Placental pericyte (primary cell): ENCODE measurements around a stretch of chr2.

DNA sequence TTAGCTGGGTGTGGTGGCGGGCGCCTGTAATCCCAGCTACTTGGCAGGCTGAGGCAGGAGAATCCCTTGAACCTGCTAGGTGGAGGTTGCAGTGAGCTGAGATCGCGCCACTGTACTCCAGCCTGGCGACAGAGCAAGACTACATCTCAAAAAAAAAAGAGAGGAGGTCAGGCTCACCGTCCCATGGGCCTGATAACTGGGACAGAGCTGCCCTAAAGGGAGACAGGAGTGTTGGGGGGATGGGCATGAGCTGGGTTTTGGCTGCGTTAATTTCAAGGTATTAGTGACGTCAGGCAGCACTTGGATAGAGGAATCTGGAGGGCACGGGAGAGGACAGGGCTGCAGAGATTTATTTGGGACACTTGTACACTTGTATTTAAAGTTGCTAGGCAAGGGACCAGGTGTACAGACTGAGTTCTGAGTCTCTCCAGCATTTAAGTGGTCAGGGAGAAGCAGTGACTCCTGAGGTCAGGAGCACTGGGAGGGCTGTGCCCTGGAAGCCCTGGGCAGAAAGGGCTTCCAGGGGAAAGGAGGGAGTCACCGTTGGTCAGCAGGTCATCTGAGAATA lies 23.3 kb upstream of the CNNM3 start:
- CAGE, long polyA plus RNA = no peak

DNA sequence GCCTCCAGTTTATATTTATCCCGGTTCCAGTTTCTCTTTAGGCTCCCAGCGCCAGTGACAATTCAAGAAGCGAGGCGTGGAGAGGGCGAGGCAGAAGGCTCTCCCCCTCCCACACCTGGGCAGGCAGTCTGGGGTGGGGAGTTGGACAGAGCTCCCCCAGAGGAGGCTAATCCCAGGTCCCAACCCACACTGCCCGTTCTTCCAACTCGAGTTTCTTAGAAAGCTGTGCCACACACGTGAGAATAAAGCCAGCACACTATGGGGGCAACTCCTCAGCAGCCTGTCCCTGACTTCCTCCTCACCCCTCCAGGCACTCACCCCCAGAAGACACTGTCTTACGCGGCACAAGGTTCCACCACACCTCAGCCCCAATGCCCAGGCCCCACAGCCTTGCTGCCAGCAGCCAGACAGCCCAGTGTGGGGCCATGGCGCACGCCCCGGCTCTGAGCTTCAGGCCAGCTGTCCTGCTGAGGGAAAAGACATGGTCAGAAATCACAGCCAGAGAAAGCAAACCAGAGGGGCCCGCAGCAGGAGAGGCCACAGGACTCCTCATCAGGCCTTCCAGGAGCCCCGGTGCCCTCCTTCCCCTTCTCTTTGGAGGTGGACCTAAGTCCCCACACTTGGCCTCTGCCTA lies 2.3 kb downstream of the SEMA4C start:
- CAGE, long polyA plus RNA = no peak

DNA sequence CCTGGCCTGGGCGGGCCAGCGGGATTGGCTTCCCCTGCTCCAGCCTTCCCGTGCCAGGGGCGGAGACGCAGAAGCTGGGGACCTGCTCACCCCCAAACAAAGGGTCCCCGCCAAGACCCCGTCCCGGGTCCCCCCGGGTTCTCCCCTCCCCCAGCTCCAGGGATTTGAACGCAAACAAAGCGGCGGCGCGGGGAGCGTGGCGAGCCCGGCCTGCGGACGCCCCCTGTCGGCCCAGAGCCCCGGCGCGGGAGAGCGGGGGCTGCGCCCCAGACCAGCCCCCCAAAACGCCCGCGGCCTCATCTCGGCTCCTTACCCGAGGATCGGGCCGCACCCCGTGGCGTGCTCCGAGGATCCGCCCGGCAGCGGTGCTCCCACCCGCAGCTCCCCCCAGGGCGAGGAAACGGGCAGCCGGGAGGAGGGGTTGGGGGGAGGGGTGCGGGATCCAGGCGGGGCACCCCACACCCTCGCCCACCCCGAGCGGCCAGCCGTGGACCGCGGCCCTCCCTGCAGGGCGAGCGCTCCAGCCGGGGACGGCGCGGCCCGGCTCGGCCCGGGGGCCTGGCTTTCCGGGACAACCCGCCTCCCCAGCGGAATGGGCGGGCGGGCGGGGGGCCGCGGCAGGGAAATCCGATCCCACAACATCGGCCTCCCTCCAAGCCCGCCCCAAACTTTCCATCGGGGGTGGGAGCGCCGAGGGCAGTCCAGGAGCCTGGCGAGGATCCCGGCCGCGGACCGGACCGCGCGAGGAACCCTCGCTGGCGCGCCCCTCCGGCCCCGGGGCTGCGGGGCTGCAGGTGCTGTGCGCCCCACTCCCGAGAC lies 797 bp downstream of the SEMA4C start:
- CAGE, long polyA plus RNA = no peak

DNA sequence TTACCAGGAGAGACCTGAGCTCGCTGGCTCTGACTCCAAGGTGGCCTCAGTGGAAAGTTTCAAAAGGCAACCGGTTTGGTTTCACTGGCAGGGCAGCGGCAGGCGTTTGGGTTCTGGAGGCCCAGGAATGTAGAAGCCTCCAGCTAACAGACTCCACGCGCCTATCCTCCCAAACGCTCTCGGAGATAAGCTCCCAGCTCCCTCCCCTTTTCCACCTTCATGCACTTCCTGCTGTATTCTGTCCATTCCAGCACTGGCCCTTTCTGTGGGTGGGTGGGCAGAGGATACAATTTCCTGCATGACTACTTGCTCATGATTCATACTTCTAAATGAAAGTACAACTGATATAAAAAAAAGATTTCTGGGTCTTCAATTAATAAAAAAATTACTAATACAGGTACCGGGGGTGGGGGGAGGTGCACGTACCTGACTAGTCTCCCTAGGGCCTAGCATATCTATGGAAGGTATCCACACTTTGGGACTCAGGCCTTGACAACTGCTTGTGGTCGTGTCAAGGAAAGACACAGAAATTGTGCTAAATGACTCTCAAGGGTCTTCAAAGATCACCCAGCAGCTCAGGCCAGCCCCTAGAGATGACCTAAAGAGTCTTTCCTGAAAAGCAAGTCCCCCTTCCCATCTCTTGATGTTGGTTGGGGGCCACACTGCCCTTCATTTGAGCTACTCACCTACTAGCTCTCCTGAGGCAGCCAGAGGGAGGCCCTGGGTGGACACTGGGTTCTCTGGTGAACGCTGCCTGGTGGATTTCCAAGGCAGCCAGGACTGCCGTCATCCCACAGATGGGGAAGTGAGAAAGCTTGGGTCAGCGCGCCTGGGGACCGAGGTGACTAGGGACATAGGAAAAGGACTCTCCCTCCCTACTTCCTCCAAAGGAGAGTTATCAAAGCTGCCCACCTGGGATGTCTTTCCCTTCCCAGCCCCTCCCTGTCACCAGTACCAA lies 3.4 kb upstream of the SEMA4C start:
- CAGE, long polyA plus RNA = no peak

DNA sequence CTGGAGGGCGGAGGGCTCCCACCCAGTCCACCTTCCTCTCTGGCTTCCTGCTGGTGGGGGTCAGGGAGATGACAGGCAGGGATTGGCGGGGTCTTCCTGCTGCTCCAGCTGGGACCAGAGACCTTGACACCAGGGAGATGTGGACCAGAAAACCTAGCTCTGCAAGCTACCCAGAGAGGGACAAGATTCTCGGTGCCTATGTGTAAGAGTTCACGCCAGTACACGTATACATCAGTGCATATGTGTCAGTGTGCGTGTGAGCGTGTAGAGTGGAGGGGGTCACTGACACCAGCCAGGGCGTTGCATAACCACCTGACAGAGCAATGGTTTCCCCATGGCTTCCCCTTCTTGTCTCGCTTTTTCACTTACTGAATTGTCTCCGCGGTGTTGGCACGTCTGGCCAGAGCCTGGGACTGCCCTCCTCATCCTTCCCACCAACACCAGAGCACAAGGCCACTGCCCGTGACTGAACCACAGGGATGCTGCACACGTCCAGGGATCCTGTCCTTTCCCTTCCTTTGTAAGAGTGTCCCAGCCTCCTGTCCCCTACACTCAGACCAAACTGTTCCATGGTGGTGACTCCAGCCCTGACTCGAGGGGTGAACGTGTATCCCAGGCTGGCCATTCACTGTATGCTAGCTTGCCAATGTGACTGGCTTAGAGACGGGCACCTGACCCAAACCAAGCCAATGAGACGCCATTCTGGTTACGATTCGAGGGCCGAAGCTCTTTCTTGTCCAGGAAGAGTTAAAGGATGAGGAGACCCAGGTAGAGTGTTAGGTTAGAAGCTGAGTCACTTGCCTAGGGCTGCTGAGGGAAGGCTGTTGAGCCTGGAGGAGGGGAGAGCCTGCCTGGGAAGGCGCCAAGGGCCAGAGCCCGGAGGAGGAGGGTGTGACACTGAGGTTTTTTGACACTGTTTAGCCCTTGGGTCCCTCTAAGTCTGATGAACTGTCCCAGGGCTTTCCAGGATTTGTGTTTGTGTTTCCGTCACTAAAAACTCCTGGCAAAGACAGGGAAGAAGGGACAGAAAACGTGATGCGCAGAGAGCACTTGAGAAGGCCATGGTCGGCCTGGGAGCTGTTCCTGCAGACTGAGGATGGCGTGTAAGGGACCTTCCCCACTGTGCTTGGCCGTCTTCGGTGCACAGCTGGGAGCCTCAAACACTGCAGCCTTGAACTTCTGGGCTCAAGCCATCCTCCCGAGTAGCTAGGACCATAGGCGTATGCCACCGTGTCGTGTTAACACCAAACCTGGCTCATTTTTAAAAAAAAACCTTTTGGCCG lies 16.2 kb upstream of the SEMA4C start:
- CAGE, long polyA plus RNA = no peak

GRCh38 chr2:96887414-96887965 lies 17.6 kb upstream of the SEMA4C start:
- CAGE, long polyA plus RNA = no peak

- CAGE, long polyA plus RNA = no peak
These were observed 23.5 kb downstream of the FAM178B start for GRCh38 chr2:96962804-96963386.

DNA sequence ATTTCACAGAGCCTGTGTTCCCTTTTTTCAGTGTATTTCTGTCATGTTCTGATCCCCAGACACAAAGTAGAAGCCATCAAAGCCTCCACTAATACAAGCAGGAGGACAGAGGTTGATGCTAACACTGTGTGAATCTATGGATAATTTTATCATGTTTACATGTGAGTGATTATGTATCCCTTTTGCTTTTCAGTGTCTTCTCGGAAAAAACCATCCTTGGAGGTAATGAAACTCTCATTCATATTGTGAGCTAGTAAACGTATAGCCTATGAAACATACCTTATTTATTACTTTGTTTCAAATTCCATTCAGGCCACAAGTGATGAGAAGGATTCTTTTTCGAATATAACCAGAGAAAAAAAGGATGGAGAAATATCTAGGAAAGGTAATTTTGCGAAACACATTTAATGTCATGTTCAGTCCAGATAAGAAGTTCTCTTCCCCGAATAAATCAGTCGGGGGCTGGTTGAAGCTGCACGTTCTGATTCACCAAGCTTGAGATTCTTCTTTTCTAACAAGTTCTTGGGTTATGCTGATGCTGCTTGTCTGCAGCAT lies 87.3 kb downstream of the ANKRD36 start:
- CAGE, long polyA plus RNA = no peak

DNA sequence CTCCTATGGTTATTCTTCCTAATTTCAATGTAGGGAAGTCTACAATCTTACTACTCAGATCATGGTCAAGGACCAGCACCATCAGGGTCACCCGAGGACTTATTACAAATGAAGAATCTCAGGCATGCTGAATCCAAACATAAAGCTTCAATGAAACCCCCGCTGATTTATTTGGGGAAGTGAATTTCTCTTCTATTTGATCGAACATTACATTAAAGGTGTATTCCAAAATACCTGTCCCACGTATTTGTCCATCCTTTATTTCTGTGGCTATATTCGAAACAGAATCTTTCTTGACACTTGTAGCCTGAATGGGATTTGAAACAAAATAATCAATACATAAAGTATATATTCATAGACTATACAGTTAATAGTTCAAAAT lies 48.0 kb downstream of the ANKRD36B start:
- CAGE, long polyA plus RNA = no peak

DNA sequence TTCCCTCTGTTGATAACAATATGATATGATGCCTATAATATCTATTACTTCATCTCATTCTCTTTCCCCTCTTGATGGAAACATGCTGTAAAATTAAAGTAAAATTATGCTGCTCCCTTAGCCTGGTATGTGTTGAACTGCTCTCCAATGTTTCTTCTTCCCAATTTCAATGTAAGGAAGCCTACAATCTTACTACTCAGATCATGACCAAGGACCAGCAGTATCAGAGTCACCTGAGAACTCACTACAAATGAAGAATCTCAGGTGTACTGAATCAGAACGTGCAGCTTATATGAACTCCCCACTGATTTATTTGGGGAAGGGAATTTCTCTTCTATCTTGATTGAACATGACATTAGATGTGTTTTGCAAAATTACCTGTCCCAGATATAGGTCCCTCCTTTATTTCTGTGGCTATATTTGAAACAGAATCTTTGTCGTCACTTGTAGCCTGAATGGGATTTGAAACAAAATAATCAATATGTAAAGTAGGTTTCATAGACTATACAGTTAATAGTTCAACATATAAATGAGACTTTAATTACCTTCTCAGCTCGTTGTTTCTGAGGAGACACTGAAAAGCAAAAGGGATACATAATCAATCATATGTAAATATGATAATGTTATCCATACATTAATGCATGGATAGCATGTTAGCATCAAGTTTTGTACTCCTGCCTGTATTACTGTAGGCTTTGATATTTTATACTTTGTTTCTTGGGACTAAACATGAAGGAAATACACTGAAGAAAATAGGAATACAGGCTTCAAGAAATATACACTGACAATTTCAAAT lies 29.2 kb downstream of the ANKRD36B start:
- CAGE, long polyA plus RNA = no peak

GRCh38 chr2:97673522-97674636 lies 4.4 kb downstream of the C2orf92 start:
- CAGE, long polyA plus RNA = no peak

DNA sequence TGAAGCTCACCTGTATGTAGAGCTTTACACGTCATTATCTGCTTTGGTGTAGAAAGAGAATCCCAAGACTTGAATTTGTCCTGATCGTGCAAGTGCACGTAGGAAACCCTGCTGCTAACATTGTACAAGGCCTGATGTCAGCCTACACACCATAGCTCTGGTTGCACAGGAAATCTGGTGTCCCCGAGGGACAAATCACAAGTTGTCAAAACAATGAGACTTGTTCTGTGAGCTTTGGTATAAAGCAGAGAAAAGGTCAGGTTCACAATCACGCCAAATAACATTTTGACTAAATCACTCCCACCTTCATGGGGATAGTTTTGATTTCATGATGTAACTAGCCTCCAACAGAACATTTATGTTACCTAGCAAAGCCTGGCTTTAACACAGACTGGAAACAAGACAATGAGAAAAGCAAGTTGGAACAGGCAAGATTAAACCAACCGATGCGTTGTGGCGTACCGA lies 41.4 kb downstream of the ZAP70 start:
- CAGE, long polyA plus RNA = no peak

GRCh38 chr2:97851226-97851876 lies 138.0 kb downstream of the ZAP70 start:
- CAGE, long polyA plus RNA = no peak

DNA sequence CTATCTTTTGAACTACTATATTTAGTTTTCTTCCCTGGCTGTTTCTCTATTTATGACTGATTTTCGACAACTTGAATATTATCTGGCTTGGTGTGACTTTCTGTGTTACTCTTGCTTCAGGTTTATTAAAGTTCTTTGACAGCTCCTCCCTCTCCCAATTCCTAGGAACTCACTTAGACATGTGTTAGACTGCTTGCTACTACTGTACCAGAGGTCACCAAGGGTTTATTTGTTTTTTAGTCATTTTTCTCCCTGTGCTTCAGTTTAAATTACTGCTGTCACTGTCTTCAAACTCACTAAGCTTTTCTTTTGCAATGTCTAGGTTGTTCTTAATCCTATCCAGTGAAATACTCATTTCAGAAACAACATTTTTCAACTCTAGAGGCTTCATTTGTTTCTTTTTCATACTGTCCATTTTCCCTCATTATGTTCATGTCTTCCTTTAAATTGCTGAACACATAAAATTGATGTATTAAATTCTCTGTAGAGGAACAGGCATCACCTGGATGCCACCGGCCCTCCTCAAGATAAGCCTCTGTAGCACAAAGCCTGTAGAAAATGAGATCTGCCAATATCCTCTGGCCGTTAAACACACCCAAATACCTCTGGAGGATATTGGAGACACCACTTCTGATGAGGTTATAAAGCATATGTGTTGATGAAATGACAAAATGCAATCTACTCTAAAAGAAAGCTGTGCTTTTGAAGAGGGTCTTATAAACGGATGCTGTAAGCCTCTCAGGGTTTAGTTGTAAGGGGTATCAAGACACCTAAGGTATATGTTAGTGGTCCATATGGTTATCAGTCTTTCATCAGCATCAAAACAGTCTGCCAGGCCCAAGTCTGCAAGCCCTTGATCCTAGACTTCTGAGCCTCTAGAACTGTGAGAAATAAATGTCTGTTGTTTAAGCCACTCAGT lies 90.2 kb downstream of the TMEM131 start:
- CAGE, long polyA plus RNA = no peak

GRCh38 chr2:97931114-97931580 lies 64.6 kb downstream of the TMEM131 start:
- CAGE, long polyA plus RNA = no peak

DNA sequence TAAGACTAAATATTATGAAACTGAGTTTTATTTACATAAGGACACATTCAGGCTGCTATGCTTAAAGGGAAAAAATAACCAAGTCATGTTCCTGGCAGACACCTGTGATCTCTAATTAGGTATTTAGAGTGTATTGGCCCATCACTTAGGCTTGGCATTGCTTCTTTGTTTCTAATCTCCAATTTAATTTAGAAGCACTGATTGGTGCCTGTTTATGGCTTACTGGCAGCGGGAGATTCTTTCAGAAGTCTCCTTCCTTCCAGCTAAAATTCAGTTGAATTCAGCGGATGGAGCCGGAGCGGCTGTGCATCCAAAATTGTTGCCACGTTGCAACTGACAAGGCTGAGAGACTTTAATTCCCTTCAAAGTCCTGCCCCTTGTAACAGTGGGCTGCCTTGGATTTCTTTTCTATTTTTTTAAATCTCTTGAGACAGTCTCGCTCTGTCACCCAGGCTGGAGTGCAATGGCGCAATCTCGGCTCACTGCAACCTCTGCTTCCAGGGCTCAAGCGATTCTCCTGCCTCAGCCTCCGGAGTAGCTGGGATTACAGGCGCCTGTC lies 66.6 kb downstream of the VWA3B start:
- CAGE, long polyA plus RNA = no peak

DNA sequence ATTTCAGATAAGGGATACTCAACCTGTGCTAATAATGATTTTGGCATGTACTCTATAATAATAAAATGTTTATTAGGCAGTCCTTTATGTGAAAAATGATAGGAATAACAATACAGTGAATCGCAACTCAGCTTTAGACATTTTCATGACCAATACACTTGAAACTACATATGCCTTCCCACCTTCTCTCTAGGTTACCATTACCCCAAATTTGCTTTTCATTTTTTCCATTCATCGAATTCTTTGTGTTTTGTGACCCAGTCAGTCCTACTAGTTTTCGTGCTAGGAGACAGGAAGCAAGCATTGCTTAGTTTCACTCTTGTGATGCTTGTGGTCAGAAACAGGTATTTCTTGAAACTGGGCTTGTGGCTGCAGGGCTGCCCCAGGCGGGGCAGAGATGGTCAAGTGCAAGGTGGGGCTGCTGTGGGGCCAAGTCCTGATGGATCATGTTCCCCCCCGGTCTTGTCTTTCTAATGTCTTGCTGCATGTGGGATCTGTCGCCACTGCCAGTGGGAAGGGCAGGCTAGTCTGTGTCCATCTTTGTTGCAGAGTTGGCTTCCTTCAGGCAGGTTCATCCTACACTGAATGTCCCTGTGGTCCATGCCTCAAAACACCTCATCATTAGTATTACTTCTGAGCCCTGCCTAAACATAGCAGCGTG lies 38.5 kb downstream of the INPP4A start:
- CAGE, long polyA plus RNA = no peak

- CAGE, long polyA plus RNA = no peak
These were observed 47.9 kb downstream of the COA5 start for GRCh38 chr2:98560350-98560835.

DNA sequence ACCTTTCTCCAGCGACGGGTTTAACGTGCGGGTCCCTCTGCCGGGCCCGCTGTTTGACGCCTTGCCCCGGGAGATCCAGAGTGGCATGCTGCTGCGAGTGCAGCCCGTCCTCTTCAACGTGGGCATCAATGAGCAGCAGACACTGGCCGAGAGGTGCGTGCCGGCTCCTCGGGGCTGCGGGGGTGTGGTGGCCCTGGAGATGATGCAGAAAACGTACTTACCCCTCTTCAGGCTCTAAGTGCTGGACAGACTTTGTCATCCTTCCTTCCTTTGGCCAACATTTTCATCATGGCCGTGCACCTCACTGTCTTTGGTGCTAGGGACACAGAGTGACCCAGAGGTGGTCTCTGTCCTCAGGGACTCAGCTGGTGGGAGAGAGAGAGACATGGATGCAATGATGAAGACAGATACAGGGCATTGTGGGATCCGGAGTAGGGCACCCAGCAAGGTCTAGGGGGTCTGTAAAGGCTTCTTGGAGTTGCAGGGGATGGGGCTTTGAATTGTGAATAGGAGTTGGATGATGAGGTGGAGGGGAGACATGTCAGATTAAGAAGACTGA lies 42.2 kb downstream of the COA5 start:
- CAGE, long polyA plus RNA = no peak

DNA sequence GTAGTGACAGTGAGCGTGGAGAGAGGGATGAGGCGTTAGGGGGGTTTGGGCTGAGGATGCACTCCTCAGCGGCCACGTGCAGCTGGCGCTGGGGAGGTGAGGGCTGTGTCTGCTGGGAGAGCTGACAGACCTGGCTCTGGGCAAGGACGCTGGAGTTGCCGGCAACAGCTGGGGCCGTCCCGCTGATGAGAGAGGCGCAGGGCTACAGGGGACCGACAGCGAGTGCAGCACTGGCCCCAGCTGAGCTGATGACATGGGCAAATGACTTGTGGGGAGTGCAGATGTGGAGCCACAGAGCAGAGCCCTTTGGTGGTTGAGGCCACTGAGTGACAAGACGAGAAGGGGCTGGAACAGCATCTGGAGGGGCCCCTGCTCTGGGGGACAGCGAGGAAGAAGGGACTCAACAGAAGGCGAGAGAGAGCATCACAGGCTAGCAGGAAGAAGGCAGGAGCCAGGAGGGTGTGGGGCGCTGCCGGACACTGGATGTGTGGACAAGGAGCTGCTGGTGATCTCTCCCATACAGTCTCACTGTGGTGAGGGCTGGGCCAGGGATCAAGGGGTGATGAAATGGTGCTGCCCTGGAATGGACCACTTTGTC lies 38.3 kb downstream of the COA5 start:
- CAGE, long polyA plus RNA = no peak